Myometrial cell (primary cell): ENCODE results near the gene CCDC134.

DNA sequence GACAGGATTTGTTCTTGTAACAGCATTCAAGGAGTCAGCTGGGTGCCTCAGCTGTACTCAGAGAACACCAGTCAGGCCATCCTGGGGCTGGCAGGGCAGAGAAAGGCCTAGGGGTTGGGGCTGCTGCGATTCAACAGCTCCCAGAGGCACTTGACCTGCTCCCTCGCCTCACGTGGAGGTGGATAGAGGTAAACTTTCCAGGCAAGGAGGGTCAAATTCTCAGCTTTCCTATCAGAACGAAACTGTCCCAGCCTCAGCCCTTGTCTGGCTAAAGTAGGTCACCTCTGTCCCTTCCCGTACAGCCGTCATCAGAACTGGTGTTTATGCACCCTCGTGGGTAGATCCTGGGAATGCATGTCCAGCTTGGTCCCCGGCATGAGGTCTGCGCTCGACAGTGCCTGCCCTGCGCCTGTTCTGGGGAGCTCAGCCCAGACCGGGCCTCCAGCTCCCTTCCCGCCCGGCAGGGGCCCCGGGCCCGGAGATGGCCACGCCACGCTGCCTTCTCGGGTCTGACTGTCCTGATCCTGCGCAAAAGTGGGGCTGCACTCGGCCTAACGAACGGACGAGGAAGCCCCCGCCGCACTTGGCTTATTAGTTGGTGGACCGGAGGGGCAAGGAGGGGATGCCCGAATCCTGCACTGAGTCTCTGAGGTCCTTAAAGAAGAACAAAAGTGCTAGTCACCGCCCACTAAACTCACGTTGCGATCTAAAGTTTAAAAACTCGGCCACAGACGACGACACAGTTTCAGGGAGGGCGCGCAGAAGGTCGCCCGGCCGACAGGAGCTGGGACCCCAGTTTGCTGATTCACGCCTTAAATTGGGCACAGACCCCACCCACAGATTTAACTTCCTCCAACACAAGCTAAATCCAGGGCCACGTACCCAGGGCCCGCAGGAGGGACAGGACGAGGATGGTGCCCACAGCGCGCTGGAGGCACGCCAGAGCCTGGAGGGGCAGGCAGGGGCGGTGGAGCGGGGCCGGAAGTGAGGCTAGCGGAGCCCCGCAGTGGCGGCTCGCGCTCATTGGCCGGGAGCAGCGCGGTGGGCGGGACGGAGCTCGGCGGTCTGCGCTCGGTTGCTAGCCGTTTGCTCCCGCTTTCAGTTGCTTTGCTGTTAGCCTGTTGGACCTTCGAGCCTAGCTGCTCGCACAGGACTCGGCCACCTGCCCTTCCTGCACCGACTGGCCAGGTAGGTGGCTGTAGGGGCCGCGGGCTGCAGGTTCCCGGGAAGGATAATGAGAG is at the start of gene CCDC134:
Gene CCDC134, plus strand, starts transcription at position 1,101 of the 1,241 bp plus-strand sequence.
- RAMPAGE, long total RNA = start-site peak on the plus strand centred at position 1,073 of the sequence, 65 bp wide, 69 and 24 reads in 2 replicates

- RAMPAGE, long total RNA = no peak
Measured at GRCh38 chr22:41846617-41847312, 13.9 kb downstream of the SREBF2 start.

- RAMPAGE, long total RNA = no peak
Measured at GRCh38 chr22:41859200-41859510, 26.2 kb downstream of the SREBF2 start.

- RAMPAGE, long total RNA = no peak
Measured at GRCh38 chr22:41915762-41916540, 1.1 kb upstream of the SHISA8 start.

DNA sequence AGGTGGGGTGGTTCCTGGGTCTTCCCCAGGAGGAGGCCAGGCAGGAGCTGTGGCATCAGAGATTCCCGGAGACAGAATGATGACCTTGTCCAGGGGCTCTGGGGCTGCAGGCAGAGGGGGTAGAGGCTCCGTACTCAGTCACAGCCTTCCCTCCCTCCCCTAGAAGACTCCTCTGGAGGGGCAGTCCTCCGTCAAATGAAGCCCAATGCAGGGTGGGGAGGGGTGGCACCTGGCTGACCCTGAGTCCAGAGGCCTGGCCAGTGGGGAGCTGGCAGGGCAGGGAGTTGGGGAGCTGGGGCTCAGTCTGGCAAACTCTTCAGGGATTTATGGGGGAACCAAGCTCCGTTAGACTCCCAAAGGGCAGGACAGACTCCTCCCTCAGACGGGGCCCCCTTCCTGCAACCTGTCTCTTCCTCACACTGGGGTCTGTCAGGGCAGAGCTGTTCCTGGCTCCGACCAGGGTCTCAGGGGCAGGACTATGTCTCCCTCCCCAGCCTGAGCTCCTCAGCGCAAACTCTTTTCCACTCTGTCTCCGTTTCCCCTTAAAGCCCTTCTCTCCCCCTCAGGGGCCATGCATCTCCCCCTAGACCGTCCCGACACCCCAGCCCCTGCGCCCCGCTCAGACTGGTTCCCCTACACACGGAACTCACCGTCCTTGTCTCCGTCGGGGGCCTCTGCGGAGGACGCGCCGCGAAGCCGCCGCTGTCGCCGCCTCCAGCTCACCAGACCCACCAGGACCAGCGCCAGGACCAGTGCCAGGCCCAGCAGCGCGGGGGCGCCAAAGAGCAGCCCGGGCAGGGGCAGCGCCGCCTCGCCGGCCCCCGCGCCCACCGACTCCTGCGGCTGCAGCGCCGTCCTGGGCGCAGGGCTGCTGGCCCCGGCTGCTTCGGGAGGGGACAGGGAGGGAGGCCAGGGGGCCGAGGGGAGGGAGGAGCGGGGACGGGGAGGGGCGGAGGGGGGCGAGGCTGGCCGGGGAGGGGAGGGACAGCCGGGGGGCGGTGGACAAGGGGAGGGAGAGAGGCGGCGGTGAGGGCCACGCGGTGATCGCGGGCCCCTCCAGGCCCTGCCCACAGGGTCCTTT is 815 bp downstream of the TNFRSF13C start:
- RAMPAGE, long total RNA = no peak

GRCh38 chr22:41977126-41977793 is 8.0 kb downstream of the SEPTIN3 start:
- RAMPAGE, long total RNA = no peak

DNA sequence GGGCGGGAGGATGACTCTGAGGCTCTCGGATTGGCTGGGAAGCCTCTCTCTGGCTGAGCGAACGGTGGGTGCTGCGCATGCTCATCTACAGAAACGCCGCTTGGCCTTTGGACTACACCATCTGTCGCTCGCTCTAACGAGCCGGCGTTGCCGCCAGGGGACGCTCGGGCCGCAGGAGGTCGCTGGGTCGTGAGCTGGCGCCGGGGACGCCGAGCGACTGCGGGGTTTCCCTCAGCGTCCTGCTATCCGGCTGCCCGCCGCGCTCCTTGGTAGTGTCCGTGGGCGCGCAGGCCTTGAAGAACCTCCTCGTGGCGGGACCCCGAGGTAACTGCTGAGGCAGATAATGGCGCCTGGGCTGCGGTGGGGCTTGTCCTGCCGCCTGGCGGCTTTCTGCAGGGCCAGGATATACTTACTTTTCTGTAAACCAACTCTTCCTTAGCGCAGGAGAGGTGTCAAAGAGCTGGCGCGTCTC is 322 bp upstream of the NDUFA6 start:
- RAMPAGE, long total RNA = no peak

DNA sequence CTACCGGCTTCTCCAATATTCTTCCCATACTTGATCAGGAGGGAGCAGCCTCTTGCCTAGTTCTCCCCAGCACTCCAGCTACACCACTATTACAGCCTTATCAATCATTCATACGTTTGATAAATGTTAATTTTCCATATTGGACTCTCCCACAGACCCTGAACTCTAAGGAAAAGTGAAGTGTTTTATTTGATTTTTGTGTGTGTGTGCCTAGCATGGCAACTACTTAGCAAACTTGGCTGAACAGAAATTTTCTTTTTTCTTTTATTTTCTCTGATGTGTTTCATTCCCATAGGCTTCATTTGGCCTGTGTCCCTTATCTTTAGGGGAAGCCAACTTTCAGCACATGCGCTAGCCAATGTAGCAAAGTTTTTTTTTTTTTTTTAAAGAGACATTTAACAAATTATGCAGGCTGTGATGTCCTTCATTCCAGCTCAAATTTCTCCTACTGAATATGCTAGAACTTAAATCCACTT is 14.3 kb downstream of the TCF20 start:
- RAMPAGE, long total RNA = no peak

- RAMPAGE, long total RNA = no peak
Measured at GRCh38 chr22:42282202-42282770, 11.8 kb upstream of the TCF20 start.

DNA sequence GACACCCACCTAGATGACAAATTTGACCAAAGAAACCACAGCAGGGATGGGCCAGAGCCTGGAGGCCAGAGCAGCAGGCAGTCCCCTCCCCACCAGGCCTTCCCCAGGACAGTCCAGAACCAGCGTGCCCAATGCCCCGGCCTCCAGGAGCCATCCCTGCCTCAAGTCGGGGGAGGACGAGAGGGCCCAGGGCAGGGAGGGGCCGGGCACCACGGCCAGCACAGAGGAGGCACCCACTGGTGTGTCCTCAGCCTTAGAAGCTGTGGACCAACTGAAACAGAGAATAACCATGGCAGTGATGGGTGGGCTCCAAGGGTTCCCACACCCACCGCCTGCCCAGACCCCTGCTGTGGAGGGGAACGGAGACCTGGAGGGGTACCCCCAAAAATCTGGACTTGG is 28.3 kb upstream of the TCF20 start:
- RAMPAGE, long total RNA = no peak

DNA sequence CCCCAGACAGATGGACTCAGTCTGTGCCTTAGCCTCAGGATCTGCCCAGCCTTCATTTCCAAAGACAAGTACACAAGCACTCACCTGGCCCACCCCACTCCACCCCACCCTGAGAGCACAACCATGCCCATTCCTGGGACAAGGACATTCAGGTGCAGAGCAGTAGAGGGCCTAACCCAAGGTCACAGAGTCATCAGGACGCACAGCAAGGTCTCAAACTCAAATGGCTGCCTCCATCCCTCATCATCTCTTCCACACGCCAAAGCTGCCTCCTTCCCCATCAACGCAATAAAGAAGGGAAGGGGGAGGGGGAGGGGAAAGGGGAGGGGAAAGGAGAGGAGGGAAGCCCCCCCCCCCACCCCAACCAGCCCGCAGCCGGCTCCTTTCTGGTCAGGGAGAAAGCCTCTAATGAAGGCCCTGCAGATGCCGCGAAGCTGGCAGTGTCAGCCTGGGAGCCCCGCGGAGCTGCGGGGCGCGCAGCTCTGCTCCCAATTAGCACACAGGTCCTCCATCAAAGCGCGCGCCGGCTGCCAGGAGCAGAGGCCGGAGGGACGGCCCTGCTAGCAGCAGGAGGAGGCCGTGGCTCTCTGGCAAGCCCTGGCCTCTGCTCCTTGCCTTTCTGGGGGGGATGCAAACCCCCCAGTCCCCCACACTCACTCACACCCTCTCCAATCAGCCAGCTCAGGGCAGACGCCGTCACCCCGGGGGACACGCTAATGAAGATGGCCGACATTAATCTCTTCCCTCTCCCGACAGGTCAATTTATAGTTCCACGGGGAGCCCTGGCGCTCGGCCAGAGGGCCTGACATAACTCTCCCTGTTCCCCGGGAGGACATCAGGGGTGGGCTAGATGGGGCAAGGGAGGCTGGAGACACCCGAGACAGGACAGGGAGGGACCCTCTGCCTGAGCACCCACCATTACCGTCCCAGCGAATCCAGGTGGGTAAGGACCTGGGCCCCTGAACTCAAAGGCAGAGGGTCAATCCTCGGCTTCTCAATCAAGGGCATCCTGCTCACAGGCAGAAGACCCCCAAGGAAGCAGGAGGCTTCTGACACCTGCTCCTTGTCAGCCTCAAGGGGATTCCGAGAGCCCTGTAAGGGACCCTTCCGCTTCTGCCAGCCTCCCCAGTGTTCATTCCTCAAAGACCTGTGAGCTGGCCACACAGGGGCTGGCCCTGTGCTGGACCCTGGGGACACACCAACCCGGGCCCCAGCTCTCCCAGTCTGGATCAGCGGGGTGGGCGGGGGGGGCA is 70.5 kb upstream of the TCF20 start:
- RAMPAGE, long total RNA = no peak

GRCh38 chr22:42374648-42375177 is 57.5 kb downstream of the NFAM1 start:
- RAMPAGE, long total RNA = no peak

GRCh38 chr22:42420845-42421108 is 11.4 kb downstream of the NFAM1 start:
- RAMPAGE, long total RNA = no peak

DNA sequence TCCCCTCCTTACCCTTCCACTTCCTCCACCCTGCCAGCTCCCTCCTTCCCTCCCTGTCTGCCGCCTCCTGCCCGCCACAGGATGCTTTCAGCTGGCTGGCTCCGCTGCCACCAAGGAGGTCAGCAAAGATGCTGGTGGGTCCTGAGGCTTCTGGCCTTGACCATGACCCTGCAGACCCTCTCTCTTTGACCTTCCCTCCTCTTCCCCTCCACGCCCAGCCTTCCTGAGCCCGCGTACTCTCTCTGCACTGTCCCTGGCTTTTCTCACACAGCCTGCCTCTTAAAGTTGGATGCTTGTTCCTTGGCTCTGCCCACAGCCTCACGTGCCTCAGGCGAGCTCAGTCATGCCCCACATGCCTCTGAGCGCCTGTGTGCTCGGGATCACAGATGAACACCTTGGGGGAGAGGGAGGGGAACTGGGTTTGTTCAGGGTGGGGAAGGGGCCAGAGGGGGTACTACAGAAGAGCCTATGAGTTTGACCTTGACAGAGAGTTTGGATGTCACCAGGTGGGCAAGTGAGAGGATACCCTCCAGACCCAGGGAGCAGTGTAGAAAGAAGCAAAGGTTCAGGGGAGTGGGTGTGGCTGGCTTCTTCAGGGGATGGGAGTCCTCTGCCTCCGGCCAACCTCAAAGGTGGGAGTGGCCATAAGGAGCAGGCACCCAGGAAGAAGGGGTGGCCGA is 6.6 kb downstream of the NFAM1 start:
- RAMPAGE, long total RNA = no peak

DNA sequence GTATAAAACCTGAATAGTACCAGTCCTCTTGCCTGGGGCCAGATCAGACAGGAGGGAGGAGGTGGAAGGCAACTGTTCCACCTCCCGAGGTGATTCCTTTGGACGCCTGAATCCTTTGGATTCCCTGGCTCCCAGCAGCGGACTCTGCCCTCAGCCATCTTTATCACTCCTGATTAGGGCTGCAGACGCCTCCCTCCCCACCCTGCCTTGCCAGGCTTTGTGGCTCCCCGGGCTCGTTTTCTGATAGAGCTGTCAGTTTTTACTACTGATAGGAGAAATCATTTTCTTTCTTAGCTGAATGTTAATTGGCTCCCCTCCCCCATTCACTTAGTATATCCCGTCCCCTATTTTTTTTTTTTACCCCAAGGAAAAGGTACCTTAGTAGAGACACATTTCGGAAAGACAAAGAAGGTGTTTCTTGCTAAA is 27.5 kb upstream of the NFAM1 start:
- RAMPAGE, long total RNA = no peak

DNA sequence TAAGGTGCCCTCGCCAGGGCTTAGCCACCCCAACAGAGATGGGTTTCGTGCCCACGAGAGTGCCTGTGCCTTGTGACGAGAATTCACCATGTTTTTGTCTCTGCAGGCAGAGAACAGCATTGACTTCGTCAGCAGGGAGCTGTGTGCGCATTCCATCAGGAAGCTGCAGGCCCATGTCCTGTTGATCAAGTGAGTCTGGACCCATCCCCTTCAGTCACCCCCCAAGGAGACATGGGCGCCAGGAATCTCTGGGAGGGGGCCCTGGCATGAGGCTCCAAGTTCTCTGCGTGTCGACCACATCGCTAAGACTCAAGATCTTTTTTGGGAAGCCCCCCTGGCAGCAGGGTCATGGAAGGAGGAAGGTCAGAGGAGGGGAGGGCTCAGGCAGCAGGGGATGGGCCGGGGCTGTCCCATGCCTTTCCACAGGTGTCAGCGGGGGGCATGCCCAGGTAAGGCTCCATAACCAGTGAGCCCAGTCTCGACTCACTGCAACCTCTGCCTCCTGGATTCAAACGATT is 10.6 kb downstream of the RRP7A start:
- RAMPAGE, long total RNA = no peak

GRCh38 chr22:42571675-42572275 is 18.0 kb downstream of the SERHL2 start:
- RAMPAGE, long total RNA = no peak

GRCh38 chr22:42753014-42753213 is 32.2 kb upstream of the A4GALT start:
- RAMPAGE, long total RNA = no peak

DNA sequence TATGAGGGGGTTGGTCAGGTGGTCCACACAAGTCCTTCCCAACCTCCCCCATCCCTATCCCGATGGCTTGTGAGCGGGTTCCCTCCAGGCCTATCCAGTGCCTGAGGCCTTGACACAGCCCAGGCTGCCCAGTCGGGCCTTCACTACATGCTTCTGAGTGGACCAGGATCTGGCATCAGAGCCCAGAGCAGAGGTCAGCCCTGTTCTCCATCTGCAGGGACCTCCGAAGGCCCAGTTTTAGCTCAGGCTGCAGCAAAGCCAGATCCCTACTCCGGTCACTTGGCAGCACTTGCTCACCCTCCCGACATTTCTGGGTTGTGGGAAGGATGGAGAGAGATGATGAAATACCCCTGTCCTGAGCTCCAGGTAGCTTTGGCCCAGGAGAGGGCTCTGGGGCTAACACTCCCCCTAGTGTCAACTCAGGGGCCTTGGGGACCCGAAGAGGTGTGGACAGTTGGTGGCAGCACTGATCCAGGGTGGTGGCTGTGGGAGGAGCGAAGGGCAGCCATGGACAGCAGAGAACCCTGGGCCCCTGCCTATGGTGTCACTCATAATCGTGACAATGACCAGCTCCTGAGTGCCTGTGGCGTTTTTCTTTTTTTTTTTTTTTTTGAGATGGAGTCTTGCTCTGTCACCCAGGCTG is 10.5 kb upstream of the ARFGAP3 start:
- RAMPAGE, long total RNA = no peak

- RAMPAGE, long total RNA = no peak
Measured at GRCh38 chr22:42901677-42902306, 44.7 kb upstream of the ARFGAP3 start.